Left common carotid artery plus branches (tissue), 1 donor: ENCODE data around the genes LOXHD1 and IER3IP1.

- PRO-cap = no peak
Observed at GRCh38 chr18:46418597-46419266, 84.9 kb downstream of the RNF165 start.

GRCh38 chr18:46431515-46432086 lies 97.8 kb downstream of the RNF165 start:
- PRO-cap = no peak

- PRO-cap = no peak
Observed at GRCh38 chr18:46656989-46657584, at the start of gene LOXHD1. TSS of gene LOXHD1 (minus strand) at chr18:46657220.

- PRO-cap = no peak
Observed at GRCh38 chr18:46658113-46658450, 1.1 kb upstream of the LOXHD1 start.

DNA sequence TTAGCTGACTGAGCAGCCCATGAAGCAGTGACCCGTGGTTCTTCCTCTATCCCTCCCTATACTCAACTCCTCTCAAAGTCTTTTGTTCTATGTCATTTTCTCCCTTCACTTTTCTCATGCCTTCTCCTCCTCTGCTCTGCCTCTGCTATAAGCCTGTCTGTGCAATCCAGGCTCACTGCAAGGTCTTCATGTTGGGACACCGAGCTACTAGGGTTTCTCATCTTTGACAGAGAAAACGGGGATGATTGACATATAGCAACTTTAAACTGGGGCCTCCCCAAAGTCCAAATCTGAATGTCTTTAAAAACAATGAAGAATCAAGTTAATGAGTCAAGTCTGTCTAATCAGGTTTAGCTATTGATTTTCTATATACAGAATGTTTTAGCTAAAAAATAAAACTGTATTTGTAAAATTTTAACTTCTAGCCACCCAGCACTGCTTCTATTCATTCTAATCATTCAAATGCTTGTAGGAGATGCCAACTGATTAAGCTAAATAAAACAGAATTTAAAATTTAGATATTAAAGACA lies 57.8 kb upstream of the ST8SIA5 start:
- PRO-cap = no peak

- PRO-cap = no peak
Observed at GRCh38 chr18:46945909-46946353, 28.5 kb downstream of the KATNAL2 start.

GRCh38 chr18:47022953-47023313 lies 12.5 kb downstream of the ELOA2 start:
- PRO-cap = no peak

- PRO-cap = unidirectional peak, minus-strand start at chr18:47176302
Observed at GRCh38 chr18:47175491-47176610, at the start of gene IER3IP1. TSS of gene IER3IP1 (minus strand) at chr18:47176364.

DNA sequence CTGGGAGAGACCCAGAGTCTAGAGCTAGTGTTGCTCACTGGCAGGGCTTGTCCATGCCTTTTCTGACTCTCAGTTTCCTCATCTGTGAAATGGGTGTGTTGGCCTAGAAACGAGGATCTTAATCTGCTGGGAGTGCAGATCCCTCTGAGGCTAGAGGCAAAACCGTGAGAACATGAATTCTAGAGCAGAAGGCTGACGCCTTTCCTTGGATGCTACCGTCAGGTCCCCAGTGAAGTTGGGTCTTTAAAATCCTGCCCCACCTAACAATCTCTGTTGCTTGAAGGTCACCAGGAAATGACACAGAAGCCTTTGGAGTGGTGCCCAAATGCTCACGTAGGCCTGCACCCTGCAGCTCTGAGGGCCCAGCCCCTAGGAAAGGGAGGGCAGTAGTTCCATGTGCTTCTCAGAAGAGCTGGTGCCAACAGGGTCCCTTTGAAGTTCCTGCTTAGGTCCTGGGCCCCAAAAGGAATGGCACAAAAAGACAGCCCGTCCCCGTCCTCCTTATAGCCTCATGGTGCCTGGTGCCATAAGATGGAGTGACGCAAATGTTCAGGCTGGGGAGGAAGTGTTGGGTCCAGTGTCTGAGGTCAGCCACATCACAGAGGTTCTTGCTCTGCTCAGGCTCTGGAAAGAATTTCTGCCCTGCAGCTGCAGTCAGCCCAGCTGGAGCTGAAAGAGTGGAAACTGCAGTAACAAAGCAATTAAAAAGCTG lies 73.3 kb upstream of the SMAD2 start:
- PRO-cap = no peak

DNA sequence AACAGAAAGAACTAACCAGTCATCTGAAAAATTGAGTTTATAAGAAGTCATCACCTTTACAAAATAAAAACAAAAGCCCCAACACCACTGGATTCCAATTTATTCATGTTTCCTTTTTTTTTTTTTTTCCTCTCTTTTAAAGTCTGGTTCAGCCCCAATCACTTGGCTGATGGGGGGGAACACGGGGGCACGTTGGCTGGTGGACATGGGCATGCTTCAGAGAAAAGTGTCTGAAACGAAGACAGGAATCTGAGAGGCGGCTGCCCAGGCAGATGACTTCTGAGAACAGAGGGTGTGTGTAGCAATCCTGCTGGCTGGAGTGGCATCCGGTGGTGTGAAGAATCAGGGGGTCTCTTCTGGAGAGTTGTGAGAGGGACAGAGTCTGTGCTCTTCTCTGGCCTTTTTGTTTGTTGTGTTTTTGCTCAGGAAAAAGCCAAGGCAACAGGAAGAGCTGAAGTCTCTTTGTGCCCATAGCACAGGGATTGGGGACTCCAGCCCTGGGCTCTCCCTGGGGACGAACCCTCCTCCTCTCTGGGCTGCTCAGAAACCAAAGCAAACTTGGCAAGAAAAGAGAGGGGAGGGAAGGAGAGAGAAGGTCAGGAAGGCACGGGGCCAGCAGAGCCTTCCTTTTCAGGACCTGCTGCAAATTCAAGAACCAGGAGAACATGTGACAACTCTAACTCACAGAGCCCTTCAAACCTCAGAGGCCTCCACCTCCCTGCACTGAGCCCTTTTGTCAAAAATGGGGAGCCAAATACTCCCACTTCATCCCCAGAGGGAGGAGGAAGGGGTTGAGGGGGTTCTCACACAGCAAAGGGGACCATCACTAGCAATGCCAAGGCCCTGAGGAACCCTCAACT lies 97.0 kb upstream of the SMAD2 start:
- PRO-cap = no peak

- PRO-cap = no peak
Observed at GRCh38 chr18:48167810-48168257, 237.4 kb upstream of the SMAD2 start.

DNA sequence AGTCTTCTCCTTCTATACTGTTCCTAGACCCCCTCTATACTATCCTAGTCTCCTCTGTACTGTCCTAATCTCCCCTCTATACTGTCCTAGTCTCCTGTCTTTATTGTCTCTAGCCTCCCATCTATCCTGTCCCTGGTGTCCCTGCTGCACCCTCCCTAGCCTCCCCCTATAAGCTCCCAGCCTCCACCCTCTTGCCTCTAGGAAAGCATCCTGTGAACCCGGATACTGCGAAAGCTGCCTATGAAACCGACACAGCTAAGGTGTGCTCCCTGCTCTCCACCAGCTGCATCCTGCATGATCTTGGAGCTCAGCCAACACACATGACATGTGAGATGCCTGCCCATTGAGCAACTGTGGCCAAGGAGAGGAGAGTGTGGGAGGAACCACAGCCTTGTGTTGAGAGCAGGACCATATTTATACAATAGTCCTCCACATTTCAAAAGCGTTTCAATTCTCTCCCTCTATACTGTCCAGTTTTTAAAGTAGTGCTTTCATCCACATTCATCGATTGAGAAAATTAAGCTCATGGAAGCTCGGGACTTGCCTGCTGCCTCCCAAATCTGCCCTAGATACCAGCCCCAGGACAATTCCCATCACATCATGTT lies 187.0 kb downstream of the ZBTB7C start:
- PRO-cap = no peak

DNA sequence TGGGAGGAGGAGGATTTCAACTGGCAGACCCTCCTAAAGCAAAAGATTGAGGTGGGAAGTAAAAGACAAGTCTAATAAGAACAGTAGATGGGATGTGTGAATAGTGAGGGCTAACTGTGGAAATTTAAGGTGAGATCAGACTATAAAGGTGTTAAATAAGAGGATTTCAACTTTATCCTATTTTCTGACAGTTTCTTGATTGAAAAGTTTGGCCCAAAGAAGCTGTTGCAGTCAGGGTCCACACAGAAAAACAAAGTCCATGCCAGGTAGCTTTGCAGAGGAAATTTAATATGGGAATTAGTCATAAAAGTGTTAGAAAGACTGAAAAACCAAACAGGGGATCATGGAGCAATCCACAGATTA lies 172.6 kb downstream of the ZBTB7C start:
- PRO-cap = no peak

DNA sequence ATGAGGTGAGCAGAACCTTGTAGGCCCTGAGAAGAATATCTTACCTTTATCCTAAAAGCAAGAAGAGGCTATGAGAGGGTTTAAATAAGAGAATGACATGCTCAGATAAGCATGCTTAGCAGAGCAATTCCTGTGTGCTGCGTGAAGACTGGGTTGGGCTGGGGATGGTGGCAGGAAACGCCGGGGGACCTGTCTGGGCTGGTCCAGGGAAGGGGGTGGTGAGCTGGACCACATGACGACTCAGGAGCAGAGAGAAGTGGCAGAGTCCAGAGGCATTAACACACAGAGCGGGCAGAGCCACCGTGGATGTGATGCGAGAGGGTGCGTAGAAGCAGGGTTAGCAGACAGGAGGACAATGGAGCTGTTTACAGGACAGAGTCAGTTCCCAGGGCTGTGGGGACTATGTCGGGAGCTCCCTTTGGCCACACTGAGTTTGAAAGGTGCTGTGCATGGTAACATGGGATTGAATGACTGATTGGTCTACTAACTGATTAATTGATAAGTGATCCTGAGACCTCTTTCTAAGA lies 84.5 kb downstream of the ZBTB7C start:
- PRO-cap = no peak

- PRO-cap = no peak
Observed at GRCh38 chr18:48407781-48408050, 1.5 kb downstream of the ZBTB7C start.

DNA sequence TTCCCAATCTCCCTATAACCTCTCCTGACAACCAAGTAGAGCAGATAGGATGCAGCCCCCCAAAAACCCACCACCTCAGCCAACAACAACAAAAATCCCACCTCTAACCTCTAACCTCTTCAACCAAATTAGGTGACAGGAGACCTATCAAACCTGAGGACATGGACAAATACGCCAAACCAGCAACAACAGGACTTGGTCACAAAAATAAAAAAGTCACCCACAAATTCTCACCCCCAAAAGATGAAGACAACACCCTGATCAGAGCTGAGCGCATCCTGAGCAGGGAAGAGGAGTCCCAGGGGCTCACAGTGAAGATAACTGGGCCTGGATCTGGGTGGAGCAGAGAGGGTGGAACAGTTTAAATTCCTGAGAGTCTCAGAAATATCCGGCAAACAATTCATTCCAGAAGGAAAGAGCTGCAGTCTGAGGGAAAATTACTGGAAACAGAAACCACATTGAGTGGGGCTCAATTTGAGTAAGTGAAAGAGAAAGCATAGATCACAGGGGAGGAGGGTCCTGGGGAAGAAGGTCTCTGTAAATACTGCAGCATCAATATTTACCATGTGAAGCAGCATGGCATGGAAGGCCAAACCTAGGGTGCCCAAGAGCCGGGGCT lies 61.2 kb upstream of the ZBTB7C start:
- PRO-cap = no peak

- PRO-cap = no peak
Observed at GRCh38 chr18:48657297-48657954, 118.6 kb downstream of the CTIF start.

DNA sequence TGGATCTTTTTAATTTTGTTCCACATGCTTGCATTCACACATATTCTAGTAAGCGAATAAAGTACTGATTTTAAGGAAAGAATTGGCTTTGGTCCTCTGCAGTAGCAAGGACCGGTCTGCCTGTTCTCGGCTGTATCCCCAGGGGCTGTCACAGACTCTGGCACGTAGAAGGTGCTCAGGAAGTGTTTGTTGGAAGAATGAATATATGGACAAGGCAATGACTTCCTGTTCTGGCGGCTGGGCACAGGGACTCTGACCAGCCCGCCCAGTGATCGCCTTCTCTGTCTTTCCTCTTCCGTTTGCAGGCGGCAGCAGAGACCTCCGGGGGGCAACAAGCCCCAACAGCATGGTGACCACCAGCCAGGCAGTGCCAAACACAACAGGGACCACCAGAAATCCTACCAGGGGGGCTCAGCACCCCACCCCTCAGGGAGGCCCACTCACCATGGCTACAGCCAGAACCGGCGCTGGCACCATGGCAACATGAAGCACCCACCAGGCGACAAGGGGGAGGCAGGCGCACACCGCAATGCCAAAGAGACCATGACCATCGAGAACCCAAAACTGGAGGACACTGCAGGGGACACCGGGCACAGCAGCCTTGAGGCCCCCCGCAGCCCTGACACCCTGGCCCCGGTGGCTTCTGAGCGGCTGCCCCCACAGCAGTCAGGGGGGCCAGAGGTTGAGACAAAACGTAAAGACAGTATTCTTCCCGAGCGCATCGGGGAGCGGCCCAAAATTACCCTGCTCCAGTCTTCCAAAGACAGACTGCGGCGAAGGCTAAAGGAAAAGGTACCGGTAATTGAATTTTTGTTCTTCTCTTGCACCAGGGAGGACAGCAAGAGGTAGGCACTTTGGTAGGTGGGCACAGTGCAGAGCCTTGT lies 192.9 kb downstream of the SMAD7 start:
- PRO-cap = no peak

DNA sequence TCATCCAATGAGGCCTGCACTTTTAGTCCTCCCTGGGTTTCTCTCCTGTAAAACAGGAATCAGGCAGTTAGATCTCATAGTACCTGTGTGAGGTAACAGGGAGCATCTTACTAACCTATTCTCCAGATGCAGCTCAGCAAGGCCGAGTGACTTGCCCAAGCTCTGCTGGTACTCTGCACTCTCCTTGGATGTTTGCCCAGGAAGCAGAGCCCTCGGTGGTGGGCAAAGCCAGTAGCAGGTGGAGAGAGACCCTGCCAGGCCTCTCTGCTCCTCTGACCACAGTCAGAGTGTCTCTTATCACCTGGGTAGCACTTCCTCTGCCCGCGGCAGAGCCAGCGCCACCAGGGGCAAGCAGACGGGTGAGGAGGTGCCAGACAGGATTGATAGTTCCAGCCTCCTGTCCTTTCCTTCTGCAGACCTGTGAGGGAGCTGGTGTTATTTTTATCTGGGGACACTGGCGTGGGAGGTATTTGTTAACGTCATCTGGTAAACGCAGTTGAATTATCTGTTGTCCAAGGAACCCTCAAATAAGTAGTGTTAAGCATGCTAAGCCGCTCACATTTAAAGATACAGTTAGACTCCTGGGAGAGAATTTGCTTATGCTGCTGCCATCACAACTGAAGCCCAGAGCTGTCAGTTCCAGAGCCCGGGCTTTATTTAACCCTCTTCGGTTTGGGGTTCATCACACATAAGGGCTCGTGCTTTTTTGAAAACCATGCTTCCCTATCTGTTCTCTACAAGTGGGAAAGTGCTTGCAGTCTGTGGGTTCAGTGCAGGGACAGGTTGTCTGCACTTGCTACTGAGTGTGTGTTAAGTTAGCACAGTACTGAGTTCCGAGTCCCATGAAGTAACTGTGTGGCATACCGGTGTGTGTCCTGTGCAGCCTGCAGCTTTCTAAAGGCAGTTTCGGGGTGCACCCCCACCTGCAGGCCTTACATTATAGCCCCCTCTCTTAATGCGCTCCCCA lies 152.8 kb downstream of the SMAD7 start:
- PRO-cap = no peak

DNA sequence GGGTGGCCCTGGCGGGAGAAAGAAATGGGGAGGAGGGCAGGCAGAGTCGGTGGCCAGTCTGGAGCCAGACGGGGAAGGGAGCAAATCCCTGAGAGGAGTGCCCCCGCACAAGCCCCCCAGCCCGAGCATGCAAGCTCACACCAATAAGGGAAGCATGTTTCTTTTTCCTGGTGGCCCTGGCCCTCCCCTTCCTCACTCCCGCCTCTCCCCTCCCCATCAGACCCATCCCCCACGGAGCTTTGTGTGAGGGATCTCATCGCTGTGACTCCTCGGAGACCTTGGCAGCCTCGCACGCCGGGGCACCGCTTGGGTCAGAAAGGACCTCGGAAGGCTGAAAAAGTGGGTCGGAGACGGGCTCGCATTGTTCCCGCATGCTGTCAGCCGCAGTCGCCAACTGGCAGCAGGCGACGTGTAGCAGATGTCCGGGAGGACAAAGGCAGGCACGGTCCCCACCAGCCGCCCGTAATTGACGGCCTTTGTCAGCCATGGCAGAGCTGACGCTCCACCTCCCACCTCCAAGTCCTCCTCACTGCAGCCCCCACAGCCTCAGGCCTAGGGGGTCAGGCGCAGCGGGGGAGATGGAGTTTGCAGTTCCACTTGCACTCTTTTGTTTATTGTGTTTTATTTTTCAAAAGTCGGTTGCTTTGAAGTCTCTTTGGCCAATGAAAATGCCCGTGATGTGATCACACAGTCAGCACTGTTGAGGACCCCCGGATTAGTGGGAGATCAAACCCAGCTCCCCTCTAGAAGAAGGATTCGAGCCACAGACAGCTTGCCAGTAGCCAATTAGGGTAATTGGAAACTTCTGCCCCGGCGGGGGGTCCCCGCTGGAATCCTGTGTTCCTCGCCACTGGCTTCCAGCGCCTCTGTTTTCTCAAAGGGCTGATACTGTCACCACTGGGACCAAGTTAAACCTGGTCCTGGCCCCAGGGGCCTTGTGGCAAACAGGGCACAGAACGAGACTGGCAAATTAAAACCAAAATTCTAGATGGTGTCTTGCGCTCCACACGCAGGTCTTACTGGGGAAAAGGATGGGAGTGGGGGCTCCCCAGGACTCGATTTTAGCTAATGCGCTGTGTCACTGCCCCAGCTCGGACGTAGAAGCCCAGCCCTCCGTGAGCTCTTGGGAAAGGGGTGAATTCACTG lies 90.8 kb downstream of the SMAD7 start:
- PRO-cap = no peak